Subcutaneous preadipocyte (primary cell): ENCODE results near the genes MATR3 and DNAJC18.

DNA sequence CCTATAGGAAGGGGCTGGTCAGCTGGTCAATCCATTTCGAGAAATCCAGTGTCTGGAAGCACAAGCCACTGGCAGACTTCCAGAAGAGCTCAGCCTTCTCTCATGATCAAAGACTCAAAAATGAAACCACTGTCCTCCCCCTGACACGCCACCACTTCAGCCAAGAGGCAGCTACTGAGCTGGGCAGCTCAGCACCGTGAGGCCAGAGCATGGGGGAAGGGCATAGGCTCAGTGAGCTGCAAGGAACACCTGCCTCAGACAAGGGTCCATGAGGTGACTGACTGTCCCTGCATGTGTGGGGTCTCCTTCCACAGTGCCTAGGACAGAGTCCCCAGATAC lies 100.0 kb upstream of the LRRTM2 start:
- CAGE, long polyA plus RNA, result no peak

DNA sequence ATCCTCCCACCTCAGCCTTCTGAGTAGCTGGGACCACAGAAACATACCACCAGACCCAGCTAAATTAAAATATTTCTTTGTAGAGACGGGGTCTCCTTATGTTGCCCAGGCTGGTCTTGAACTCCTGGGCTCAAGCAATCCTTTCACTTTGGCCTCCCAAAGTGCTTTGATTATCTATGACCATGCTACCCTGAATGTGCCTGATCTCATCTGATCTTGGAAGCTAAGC lies 136.9 kb upstream of the LRRTM2 start:
- CAGE, long polyA plus RNA, result no peak

- CAGE, long polyA plus RNA, result no peak
Measured at GRCh38 chr5:139276969-139277776, 16.4 kb upstream of the MATR3 start.

- CAGE, long polyA plus RNA, result no peak
Measured at GRCh38 chr5:139293309-139294347, at the start of gene MATR3. MATR3 (plus strand) TSS chr5:139293740.

DNA sequence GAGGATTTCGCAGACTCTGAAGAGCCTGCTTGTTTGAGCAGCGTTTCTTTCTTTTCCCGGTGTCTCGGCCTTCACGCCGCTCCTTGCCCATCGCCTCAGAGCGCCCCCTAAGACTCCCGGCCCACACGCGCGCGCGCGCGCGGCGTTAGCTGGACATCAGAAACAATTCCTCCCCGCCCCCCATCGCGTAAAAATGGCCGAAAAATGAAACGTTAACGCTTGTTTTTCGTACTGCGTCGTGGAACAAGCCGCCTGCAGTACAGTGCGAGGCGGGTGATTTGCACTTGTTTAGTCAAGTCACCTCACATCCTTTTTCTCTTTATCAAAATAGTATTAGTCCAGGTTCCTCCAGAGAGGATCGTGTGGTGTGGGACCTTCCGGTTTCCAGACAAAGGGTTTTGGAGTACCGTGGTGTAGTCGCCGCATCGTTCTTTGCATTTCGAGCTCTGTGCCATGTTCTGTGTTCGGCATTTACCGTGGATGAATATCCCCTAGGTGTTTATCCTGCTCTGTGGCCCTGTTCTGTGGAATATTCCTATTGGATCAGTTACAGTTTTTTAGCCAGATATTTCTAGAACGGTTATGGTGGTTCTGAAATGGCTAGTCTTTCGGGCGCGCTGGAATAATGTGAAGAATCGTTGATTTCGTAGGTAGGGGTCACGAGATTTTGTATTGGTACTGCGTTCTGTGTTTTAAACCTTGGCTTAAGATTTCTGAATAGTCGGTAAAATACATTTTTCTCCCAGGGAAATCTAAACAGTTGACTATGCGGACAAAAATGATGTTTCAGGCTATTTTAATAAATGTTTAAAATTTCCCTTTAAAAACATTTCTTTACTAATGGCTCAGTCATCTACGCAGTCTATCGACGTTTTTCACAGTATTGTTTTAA lies 1.1 kb downstream of the MATR3 start:
- CAGE, long polyA plus RNA, result no peak

DNA sequence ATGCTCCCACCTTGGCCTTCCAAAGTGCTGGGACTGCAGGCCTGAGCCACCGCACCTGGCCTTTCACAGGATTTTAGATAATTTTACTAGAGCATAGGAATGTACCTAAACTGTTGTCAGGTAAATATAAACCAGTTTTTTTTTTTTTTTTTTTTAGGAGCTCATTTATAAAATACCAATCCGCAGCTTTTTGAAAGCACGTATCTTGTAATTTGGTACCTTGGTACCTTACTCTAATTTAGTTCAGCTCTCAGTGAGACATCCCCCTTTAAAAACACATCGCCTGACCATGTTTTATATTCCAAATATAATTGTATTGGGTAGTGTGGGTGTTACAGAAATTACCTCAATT lies 19.3 kb downstream of the MATR3 start:
- CAGE, long polyA plus RNA, result no peak

DNA sequence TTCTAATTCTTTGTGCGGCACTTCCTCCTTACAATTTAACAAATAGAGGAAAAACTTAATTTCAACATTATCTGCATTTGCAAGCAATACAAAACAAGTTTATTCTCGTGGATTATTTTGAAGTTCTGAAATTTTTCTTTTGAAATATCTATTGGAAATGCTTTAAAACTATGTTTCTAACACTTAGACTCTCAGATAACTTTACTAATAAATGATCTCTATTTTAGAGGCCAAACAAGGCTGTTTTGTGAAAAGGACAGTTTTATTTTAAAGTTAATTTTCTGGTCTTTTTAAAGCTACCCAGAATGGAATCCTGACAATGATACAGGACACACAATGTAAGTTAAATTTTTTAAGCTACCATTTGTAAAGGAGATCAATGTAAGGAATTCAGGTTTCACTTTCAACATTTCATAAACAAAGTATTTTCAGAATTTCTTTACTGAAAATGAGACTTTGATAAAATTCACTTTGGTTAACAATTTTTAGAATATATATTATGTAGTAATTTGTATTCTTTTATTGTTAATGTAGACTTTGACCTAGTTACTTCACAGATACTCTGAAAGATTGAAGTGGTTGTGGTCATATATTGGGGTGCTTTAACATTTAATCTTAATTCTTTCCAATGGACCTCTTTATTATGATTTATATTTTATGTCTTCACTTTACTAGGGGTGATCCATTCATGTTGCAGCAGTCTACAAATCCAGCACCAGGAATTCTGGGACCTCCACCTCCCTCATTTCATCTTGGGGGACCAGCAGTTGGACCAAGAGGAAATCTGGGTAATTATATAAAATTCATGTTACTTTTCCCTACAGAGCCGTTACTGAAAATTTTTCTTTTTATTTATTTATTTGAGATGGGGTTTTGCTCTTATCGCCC lies 22.1 kb downstream of the MATR3 start:
- CAGE, long polyA plus RNA, result no peak

DNA sequence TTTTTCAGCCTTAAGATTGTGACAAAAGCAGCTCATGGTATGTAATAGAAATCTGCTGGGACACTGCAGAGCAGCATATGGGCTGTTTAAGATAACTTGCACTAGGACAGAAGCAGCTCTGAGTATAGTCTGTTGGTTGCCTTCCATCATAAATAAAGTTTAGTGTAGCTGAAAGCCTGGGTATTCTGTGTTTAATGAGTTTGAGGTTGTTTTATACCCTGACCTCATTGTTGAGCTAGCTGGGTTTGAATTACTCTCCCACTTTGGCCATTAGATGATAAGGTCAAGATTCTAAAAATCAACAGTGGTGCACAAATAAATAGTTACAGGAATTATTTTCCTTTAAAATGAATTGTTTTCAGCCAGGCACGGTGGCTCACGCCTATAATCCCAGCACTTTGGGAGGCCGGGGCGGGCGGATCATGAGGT lies 9.3 kb upstream of the PAIP2 start:
- CAGE, long polyA plus RNA, result no peak

DNA sequence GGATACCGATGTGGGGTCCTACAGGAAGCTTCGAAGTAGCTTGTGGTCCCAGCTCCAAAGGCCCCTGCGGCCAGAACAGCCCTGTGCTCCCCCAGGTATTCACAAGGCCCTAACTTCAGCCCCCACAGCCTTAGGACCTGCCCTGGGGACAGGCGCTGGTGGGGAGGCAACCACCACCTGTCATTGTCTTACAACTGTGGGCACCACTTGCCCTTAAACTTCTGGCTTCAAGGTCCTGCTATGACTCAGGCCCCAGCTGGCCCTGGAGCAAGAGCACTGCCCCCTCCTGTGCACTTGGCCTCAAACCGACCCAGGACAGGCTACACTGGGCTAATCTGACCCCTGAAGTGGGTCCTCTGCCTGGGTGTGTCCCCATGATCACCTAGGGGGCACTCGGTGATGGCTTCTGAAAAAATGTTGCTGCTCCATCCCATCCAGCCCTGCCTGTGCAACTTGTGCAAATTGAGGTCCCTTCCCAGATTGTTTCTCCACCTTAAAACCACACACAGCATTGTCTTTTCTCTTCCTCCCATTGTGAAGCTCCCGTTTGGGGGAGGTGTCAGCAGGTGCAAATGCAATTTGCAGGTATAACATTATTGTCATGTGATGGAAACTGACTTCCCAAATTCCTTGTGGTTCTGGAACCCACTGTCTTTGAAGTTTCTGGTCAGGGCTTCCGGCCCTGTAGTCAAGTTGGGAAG lies 1.1 kb upstream of the PROB1 start:
- CAGE, long polyA plus RNA, result no peak

GRCh38 chr5:139438607-139439905 lies at the start of gene DNAJC18:
DNAJC18 (minus strand) TSS chr5:139439525.
- CAGE, long polyA plus RNA, result no peak

- CAGE, long polyA plus RNA, result no peak
Measured at GRCh38 chr5:139448383-139448985, 9.2 kb upstream of the DNAJC18 start.

DNA sequence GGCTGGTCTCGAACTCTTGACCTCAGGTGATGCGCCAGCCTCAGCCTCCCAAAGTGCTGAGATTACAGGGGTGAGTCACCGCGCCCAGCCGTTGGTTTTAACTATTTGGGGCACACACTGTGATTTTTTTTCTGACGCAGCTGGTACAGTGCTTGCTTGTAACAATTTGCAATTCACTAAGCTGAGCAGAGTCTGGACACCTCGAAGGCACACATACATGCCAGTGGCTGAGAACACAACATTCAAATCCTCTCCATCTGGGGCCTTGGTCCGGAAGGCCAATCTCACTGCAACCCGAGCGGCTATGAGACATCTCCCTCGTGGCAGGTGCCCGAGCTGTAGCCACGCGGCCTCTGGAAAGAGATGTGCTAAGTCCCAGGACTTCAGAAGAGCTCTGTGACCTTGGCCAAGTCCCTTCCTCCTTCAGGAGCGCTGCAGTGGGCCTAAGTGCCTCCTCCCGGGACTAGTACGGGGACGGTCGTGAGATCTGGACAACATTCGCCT lies 545 bp upstream of the UBE2D2 start:
- CAGE, long polyA plus RNA, result no peak

DNA sequence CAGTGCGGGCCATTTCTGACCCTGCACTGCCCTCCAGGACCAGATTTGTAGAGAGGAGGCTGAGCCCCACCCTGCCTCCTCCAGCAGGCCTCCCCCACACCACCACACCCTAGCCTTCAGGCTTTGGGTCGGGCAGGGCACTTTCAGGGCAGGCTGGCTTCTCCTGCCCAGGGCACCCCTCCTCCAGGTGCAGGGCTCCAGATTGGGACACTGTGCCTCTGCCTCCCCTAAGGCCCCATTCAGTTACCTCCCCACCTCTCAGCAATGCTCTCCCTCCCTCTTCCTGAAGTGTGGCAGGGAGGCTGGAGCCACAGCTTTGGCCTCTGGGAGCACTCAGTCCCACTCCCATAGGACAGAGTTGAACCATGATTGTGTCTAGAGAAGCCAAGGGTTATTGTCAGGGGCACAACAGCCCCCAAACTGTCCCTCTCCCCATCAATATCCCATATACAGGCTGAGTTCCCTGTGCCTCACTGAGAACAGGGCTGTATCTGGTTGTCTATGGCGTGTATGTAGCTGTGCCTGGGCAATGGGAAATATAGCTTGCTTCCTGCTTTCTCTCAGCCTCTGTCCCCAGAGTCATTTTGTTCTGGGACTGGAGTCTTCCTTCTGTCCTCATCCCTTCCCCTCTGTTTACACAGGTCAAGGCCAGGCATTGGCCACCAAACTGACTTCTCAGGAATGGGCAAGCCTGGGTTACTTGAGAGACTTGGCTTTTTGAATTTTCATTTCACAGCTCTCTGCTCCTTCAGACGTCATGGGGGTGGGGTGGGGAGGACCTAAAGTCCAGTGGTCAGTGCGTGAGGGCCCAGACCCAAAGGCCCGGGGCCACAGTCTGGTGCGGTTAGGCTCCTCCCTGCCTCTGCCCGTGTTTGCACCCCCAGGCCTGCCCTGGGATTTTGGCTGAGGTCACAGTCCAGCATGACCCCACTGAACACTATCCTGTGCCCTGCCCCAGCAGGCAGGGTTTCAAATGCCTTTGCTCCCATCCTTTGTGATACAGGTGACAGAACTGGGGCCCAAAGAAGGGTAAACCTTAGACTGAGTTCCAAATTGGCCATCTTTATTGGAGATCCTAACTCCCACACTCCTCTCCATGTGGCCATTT lies 4.4 kb upstream of the CXXC5 start:
- CAGE, long polyA plus RNA, result no peak

DNA sequence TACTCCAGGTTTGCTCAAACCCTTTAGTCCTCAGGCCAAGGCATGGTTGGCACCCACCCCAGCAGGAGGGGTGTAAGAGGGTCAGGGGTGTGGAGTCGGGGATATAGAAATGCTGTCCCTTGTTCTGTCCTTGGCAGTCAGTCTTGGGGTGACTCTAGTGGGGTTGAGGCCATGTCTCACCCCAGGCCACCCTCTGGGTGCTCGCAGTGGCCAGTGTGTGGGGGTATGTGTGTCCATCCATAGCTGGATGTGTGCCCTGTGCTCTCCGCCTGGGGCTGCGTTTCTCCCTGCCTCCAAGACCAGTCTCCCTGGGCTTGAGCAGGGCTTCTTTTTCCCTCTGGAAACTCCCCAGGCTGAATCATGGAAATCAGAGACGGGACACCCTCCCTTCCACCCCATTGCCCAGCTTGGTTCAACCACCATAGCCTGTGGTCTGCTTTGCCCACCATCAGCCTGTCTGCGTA lies 25.8 kb downstream of the CXXC5 start:
- CAGE, long polyA plus RNA, result no peak

GRCh38 chr5:139680703-139681662 lies 32.8 kb downstream of the CXXC5 start:
- CAGE, long polyA plus RNA, result no peak

GRCh38 chr5:139682747-139683241 lies 34.6 kb downstream of the CXXC5 start:
- CAGE, long polyA plus RNA, result no peak

- CAGE, long polyA plus RNA, result no peak
Measured at GRCh38 chr5:139691352-139691866, 43.3 kb downstream of the CXXC5 start.

DNA sequence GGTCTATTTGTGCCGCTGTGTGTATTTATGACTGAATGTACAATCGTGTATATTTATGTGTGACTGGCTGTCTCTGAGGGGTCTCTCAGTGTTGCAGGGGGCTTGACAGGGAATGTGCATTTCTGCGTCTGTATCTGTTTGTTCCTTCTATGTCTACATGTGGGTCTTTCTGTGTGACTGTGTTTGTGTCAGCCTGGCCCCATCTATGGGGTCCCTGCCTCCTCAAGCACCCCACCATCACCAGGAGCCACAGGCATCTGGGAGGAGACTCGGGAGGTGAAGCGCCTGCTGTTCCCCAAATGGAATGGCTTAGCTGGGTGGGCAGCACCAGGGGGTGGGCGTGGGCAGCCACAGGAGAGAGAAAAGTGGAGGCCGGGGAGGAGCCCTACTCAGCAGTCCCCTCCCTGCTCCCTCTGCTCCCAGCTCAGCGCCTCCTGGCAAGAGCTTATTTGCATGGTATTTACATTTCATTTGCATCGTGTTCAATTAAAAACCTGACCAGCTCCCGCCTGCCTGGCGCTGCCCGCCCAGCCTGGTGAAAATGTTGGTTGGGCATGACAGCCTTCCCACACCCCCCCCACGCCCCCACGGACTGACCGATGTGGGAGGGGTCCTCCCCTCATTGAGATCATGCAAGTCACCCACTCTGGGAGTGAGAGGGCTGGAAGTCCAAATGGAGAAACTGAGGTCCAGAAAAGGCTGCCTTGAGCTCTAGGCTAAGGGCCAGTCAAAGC lies 50.4 kb downstream of the CXXC5 start:
- CAGE, long polyA plus RNA, result no peak

GRCh38 chr5:139708622-139709565 lies 60.7 kb downstream of the CXXC5 start:
- CAGE, long polyA plus RNA, result no peak

DNA sequence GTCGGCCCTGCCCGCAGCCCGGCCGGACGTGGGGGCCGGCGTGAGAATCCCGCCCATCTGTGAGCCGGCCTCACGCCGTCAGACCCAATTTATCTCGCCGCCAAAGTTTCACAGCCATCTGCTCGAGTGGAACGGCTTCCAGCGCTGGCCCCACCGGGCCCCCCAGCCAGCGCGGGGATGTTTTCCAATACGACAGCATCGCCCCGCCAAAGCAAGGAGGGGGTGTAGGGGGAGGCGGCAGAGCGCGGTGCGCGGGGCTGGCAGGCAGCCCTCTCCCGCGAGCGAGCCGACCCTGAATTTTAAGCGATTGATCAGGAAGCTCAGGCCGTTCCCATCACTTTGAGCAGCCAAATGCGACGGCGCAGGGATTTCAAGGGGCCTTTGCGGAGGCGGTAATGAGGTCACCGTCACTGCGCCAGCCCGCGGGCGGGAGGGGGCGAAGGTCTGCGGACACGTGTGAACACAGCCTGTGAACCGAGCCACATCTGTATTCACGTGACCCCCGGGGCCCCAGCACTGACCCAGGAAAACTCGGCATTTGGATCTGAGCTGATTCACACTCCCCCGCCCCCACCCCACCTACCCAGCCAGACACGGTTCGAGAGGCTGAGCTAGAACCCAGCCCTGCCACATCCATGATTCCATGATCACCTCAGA lies 47.9 kb upstream of the PSD2 start:
- CAGE, long polyA plus RNA, result no peak